Prostate gland (tissue), 2 donors: ENCODE measurements around a stretch of chr7.

GRCh38 chr7:158072013-158072869, 515.4 kb downstream of the PTPRN2 start:
- PRO-cap: no peak
- RAMPAGE, long total RNA, 2 experiments: no peak in any of the 2 experiments

DNA sequence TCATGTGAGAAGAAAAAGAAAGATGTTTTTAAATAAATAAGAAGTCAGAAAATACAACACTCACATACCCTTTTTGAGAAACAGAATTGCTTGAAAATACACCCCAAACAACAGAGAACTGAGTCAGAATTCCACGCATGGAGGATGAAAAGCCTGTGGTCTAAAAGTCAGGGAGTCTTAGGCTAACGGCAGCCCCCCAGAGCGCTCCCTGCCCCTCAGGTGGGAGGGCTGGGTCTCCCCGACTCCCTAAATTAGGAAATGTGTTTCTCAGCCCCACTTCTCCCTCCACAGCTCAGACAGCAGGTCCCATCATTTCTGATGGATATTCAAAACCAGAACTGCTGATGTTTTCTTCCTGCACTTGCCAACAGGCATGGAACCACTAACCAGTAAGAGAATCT, 452.2 kb downstream of the PTPRN2 start:
- PRO-cap: no peak
- RAMPAGE, long total RNA, 2 experiments: no peak in any of the 2 experiments

- PRO-cap: no peak
- RAMPAGE, long total RNA, 2 experiments: no peak in any of the 2 experiments
These were observed 330.6 kb downstream of the PTPRN2 start for GRCh38 chr7:158257025-158257349.

DNA sequence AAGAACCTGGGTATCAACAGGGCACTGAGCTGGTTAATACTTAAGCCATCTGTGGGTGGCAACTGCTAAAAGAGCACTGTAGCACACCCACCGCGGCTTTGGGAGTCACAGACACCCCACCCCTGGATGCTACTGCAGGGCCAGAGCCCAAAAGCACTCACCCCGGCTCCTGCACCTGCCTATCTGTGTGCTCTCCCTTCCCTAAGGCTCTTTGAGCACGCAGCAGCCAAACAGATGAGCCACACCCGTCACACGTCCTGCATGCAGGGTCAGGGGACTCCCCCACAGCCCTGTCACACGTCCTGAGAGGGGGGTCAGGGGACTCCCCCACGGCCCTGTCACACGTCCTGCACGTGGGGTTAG, 211.7 kb downstream of the PTPRN2 start:
- PRO-cap: no peak
- RAMPAGE, long total RNA, 2 experiments: no peak in any of the 2 experiments

GRCh38 chr7:158407613-158408208, 179.9 kb downstream of the PTPRN2 start:
- PRO-cap: no peak
- RAMPAGE, long total RNA, 2 experiments: start-site peak on the minus strand in 1 of 2 experiments, at chr7:158407744-158407775 at its widest, 8 reads per replicate

DNA sequence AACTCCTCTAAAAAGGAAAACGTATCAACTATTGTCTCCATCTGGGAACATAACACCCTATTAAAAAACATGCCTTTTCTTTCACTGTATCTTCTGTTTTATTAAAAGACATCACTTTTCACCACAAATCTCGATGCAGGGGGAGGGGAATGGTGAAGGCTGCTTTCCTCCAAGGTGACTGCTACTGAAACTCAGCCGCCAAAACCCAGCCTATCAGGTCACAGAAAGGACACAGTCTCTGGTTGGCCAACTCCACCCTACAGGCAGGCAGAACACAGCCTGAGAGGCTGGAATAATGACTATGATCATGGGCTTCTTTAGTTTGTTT, 42.0 kb downstream of the NCAPG2 start:
- PRO-cap: no peak
- RAMPAGE, long total RNA, 2 experiments: no peak in any of the 2 experiments

DNA sequence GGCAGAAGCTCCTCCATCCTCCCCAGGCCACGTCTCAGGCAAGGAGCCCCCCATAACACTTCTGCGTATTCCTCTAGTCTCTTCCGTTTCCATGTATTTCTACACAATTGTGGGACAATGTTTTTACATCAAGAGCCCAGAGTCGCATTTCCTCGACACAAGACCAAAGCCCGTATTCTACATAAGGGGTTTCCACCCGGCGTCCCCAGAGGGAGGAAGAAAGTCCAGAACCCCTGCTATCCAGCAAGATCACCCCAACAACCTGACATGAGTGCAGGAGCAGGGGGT, 37.7 kb upstream of the NCAPG2 start:
- PRO-cap: no peak
- RAMPAGE, long total RNA, 2 experiments: no peak in any of the 2 experiments

DNA sequence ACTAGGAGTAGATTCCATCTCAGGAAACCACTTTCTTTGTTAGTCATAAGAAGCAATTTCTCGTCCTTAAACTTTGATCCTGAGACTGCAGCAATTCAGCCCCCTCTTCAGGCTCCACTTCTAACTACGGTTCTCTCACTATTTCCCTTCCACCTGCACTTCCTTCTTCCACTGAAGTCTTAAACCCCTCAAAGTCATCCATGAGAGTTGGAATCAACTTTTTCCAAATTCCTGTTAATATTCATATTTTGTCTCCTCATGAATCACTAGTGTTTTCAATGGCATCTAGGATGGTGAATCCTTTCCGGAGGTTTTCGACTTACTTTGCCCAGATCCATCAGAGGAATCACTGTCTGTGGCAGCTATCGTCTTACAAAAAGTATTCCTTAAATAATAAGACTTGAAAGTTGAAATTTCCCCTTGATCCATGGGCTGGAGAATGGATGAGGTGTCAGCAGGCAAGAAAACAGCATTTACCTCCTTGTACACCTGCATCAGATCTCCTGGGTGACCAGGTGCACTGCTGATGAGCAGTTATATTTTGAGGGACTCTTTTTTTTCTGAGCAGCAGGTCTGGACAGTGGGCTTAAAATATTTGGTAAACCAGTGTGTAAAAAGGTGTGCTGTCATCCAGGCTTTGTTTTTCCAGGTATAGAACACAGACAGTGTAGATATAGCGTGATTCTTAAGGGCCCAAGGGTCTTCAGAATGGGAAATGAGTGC, 53.6 kb downstream of the ESYT2 start:
- PRO-cap: no peak
- RAMPAGE, long total RNA, 2 experiments: no peak in any of the 2 experiments

DNA sequence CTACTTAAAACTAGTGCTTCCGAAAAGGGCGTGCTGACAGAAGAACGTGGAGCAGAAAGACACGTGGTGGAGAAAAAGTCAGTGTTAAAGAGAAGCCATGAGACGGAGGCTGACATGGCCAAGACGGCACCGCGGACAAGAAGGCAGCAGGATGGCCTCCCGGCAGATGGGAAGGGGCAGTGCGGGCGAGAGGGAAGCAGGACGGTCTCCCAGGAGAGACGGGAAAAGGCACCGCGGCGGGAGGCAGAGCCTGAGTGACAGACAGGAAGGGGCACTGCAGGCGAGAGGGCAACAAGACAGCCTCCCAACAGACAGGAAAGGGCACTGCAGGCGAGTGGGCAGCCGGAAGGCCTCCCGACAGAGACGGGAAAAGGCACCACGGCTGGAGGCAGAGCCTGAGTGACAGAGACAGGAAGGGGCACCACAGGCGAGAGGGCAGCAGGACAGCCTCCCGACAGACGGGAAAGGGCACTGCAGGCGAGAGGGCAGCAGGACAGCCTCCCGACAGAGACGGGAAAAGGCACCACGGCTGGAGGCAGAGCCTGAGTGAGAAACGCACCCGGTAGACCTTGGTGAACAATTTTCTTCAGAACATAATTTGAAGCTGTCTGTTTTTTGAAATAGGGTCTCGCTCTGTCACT, 32.6 kb downstream of the ESYT2 start:
- PRO-cap: no peak
- RAMPAGE, long total RNA, 2 experiments: no peak in any of the 2 experiments

DNA sequence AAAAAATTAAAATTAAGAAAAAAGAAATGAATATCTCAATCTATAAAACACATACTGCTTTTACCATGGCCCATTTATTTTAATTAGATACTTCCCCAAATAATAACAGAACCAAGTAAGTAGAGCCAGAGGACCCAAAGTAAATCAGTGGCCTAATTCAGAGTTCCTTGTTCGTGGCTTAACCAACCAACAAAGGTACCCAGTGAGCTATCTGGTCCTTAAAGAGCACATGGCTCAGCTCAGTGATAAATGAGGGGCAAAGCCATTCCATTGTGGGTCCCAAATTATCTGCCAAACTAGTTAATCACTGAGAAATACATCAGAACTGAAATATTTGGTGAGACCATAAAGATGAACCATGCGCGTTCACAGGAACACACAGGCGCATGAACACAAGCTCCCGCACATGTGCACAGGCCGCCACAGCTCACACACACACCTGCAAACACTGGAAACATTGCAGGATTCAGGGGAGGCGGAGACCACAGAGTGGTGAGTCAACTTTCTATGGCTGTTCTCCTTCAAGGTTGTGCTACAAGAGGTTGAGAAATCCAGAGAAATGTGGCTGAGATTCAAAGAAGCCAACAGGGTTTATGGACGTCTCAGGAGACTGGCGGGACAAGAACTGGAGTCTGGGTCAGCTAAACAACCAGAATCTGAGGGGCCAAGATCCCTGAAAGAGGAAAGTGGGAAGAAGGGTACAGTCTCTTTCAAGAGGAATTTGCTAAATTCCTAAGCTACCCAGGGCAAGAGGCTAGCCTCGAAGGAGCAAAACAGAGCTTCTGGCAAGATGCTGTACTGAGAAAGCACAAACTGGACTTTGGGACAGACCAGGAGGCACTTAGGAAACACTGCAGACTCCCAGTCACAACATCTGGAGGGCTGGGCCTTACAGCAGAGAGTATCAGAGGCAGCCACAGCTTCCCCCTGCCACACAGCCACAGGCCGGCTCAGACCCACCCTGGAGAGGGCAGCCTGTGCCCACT, 17.8 kb downstream of the ESYT2 start:
- PRO-cap: no peak
- RAMPAGE, long total RNA, 2 experiments: no peak in any of the 2 experiments

GRCh38 chr7:158863328-158863871, 7.0 kb downstream of the DYNC2I1 start:
- PRO-cap: unidirectional peak, plus-strand start at chr7:158863401; bidirectional peak, plus-strand start at chr7:158863574, minus-strand start at chr7:158863583; bidirectional peak, plus-strand start at chr7:158863807, minus-strand start at chr7:158863705
- RAMPAGE, long total RNA, 2 experiments: start-site peak on the plus strand in 1 of 2 experiments, at chr7:158863389-158863824 at its widest, 27 reads per replicate

GRCh38 chr7:158879321-158880105, 23.2 kb downstream of the DYNC2I1 start:
- PRO-cap: no peak
- RAMPAGE, long total RNA, 2 experiments: no peak in any of the 2 experiments

- PRO-cap: no peak
- RAMPAGE, long total RNA, 2 experiments: no peak in any of the 2 experiments
These were observed 138.1 kb downstream of the VIPR2 start for GRCh38 chr7:159006358-159007187.

GRCh38 chr7:159027575-159028401, 116.9 kb downstream of the VIPR2 start:
- PRO-cap: bidirectional peak, plus-strand start at chr7:159027940, minus-strand start at chr7:159027827; unidirectional peak, minus-strand start at chr7:159028149
- RAMPAGE, long total RNA, 2 experiments: no peak in any of the 2 experiments

DNA sequence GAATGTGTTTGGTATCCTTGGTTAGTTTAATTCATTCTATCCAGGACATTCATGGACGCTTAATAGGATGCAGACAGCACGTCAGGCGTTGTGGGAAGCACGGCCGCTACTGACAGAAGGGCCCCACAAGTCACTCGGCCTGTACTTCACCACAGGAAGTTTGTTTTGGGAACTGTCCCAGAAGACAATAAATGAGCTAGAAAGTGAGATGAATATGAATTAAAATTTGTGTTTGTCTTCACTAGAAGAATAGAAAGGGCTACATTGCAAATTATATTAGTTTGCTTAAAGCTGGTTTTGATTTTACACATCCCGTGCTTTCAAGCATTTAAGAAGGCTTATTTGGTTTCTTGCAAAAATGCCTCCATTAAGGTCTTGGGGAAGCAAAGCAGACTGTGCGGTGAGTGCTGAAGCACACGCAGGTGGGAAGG, 74.2 kb downstream of the VIPR2 start:
- PRO-cap: no peak
- RAMPAGE, long total RNA, 2 experiments: no peak in any of the 2 experiments

DNA sequence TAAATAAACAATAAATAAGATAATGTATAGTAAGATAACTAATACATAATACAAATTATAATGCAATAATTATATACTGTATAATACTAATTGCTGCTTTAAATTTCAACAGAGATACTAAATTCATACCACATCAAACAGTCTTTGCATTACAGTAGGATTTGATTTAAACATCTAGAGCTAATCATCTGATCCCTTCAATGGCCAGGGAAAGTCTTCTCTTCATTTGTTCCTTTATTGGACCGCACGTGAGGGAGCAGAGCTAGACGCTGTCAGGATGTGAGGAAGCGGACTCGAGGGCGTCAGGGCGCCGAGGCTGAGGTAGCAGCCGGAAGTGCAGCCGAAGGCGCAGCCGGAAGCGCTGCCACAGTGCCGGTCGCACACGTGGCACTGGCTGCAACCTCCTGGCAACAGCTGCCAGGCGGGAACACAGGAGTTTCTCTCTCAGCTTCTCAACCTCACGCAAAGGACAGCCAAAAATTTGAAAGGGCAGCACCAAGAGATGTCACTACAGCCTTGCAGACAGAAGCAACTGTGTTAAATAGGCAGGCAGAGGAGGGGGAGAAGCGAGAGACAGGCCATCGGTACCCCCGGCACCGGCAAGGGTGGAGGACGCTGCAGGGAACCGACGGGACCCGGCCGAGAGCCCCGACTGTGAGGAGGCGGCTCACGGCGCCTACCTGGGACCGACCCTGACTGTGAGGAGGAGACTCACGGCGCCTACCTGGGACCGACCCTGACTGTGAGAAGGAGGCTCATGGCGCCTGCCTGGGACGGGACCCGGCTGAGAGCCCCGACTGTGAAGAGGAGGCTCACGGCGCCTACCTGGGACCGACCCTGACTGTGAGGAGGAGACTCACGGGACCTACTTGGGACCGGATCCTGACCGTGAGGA, 32.4 kb downstream of the VIPR2 start:
- PRO-cap: no peak
- RAMPAGE, long total RNA, 2 experiments: no peak in any of the 2 experiments